Tongue (tissue), 2 donors: ENCODE data around the gene SLC36A4.

DNA sequence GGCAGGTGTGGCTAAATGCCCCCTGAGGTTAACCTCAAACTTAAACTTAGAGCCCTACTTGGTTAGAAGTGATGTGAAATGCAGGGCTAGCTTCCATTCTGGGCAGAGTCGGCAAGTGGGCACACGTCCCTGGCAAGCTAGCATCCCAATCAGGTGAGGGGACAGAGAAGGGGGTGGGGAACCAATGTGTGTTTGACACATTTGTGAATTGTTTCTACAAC is 83.1 kb upstream of the PICALM start:
- RAMPAGE, long total RNA = no peak

GRCh38 chr11:86181321-86181801 is 63.2 kb upstream of the EED start:
- RAMPAGE, long total RNA = no peak

GRCh38 chr11:86571757-86572125 is 197.1 kb downstream of the CCDC81 start:
- RAMPAGE, long total RNA = no peak

DNA sequence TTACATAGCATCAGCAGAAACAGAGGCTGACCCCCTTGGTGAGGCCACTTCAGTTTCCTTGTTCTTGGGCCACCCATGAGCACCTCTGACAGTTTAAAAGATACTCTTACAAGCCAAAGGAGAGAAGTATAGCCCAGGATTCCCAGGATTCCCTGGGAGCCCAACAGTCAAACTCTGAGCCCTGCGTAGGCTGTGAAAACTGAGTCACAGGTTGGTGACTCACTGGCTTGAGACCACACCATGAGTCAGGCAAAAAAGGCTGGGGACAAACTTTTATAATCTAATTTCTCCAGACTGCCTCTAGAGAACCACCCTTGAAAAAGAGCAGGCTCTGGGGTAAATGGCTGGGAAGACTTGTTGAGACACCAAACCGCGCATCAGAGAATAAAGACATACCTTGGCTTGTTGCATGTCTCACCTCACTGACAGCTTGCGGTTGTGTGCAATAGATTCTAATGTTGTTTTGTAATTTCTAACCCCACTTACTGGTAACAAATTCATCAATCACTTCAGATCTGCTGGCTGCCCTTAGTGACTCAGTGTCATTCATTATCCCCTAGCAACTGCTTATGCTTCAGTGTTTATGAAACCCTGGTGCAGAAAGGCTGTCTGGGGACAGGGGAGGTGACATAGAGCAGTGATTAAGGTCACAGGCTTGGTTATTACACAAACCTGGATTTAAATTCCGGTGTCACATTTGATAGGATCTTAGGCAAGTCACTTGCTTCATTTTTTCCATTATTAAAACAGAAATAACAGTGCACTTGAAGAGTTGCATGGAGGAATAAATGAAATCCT is 56.8 kb upstream of the PRSS23 start:
- RAMPAGE, long total RNA = no peak

DNA sequence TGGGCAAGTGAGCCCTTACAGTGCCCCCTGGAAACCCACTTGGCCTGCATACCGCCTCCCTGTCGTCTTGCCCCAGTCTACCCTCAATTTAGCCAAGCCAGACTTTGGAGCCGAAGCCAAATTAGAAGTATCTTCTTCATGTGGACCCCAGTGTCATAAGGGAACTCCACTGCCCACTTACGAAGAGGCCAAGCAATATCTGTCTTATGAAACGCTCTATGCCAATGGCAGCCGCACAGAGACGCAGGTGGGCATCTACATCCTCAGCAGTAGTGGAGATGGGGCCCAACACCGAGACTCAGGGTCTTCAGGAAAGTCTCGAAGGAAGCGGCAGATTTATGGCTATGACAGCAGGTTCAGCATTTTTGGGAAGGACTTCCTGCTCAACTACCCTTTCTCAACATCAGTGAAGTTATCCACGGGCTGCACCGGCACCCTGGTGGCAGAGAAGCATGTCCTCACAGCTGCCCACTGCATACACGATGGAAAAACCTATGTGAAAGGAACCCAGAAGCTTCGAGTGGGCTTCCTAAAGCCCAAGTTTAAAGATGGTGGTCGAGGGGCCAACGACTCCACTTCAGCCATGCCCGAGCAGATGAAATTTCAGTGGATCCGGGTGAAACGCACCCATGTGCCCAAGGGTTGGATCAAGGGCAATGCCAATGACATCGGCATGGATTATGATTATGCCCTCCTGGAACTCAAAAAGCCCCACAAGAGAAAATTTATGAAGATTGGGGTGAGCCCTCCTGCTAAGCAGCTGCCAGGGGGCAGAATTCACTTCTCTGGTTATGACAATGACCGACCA is 7.6 kb downstream of the PRSS23 start:
- RAMPAGE, long total RNA = no peak

- RAMPAGE, long total RNA = no peak
These were observed 14.7 kb downstream of the PRSS23 start for GRCh38 chr11:86815048-86815401.

DNA sequence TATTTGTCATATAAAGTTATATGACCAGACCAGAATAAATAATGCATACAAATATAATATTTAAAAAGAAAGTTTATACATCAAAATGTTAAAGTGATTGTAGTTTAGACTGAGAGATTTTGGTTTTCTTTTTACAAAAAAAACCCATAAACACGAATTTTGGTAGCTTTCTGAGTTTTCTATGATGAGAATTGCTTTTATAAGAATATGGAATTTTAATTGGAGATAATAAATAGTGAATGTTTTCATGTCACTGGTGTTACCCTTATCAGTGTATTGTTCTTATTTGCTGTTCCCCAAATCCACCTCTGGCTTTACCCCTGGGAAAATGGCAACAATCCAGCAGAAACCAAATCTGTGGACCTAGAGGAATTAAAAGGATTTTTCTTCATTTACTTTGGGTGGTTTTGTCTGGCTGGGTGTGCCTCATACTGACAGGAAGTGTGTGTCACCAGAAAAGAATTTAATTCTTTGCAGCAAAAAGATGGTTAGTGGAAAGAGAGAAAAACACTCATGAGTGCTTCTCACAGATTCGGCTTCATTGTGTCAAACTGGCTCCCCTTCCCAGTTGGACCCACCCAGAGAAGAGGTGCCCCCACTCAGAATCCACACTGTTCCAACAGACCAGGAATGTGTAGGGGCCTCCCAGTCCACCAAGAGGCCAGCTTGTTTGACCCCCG is 39.0 kb downstream of the FZD4 start:
- RAMPAGE, long total RNA = no peak

- RAMPAGE, long total RNA = no peak
These were observed 13.0 kb downstream of the FZD4 start for GRCh38 chr11:86941916-86942802.

- RAMPAGE, long total RNA = no peak
These were observed 320.7 kb downstream of the TMEM135 start for GRCh38 chr11:87358390-87358792.

GRCh38 chr11:89381066-89381514 is 110.1 kb downstream of the NOX4 start:
- RAMPAGE, long total RNA = no peak

- RAMPAGE, long total RNA = no peak
These were observed 4.8 kb upstream of the NOX4 start for GRCh38 chr11:89495709-89496555.

DNA sequence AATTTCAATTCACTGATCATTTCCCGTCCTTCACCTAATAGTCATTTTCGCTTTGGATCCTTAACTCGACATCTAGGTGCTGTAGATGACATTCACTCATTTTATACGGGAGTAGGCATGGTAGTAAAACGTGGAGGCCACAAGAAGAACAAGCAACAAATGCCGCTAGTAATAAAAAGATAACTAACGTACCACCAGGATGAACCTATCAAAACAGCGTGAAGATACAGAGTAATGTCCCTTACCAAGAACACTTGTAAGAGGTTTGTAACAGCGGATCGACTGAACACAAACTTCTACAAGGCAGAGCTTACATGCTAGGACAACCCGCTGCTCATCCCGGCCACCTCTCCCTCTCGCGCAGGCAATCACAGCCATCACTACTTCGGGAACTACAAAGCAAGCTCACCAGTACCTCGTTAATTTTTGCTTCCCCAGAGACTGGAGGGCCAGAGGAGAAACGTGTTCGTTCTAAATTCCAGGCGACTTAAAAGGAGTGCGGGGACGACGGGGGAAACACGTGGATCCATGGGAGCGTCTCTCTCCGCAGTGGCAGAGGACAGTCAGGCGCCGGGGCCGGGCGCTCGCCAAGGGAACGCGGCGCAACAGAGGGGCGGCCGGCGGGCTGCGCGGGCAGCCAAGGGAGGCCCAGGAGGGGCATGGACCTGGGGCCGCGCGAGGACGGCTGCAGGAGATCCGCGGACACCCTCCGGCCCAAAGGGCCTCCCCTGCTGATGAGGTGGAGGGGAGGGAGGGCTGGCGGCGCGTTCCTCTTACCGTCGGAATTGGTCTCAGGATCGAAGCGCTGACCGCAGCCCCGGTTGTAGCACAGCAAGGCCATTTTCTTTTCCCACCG is 507 bp downstream of the CHORDC1 start:
- RAMPAGE, long total RNA = no peak

DNA sequence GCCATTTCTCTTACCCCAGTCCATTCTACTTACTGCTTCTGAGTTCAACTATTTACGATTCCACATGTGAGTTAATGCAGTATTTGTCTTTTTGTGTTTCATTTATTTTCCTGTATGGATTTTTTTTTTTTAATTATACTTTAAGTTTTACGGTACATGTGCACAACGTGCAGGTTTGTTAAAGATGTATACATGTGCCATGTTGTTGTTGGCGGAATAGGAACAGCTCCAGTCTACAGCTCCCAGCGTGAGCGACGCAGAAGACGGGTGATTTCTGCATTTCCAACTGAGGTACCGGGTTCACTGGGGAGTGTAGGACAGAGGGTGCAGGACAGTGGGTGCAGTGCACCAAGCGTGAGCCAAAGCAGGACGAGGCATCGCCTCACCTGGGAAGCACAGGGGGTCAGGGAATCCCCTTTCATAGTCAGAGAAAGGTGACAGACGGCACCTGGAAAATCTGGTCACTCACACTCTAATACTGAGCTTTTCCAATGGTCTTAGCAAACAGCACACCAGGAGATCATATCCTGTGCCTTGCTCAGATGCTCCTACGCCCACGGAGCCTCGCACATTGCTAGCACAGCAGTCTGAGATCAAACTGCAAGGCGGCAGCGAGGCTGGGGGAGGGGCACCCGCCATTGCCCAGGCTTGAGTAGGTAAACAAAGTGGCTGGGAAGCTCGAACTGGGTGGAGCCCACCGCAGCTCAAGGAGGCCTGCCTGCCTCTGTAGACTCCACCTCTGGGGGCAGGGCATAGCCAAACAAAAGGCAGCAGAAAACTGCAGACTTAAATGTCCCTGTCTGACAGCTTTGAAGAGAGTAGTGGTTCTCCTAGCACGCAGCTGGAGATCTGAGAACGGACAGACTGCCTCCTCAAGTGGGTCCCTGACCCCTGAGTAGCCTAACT is 17.3 kb upstream of the CHORDC1 start:
- RAMPAGE, long total RNA = no peak

- RAMPAGE, long total RNA = no peak
These were observed 242.8 kb upstream of the FAT3 start for GRCh38 chr11:91981867-91982224.

GRCh38 chr11:93197719-93198606 is at the start of gene SLC36A4:
Gene SLC36A4 (minus strand): TSS chr11:93197991.
- RAMPAGE, long total RNA = no peak

DNA sequence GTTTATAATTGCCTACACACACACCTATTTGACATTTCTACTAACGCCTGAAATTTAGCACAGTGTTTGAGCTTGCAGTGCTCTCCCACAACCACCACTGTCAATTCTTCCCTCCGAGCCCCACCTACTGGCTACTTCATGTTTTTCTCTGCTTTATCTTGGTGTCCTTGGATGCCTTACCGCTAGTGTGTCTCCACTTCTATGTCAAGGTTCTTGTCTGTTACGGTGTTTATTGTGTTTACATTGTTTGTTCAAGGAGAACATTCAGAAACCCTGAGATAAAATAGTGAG is 39.0 kb upstream of the SLC36A4 start:
- RAMPAGE, long total RNA = no peak

GRCh38 chr11:93329908-93330241 is 667 bp upstream of the DEUP1 start:
- RAMPAGE, long total RNA = no peak

DNA sequence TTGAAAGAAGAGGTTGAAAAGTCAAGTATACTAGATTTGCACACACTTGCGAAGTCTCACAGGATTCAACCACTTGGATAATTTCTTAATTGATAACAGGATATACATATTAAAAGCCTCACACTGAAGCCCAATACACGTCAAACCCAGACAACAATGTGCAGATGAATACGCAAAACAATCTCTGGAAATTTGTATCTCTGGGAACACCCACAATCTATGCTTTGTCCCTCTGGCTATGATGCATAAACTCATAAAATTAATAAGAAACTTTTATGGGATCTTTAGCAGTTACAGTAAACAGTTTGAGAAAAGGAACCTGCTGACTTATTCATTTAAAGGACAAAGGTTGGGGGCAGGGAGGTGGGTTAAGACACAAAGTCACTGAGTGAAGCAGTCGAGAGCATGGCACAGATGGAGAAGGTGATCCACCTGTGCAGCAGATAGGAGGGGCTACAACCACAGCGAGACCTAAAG is 45.2 kb downstream of the SMCO4 start:
- RAMPAGE, long total RNA = no peak

- RAMPAGE, long total RNA = no peak
These were observed 425 bp downstream of the SMCO4 start for GRCh38 chr11:93542725-93543207.

- RAMPAGE, long total RNA = no peak
These were observed 24.3 kb upstream of the SMCO4 start for GRCh38 chr11:93567350-93568018.